Measurements from ENCODE around the genes PUS10 and B3GNT2.

- PRO-cap = no peak
Measured at GRCh38 chr2:60306243-60306917, 247.1 kb downstream of the BCL11A start.

DNA sequence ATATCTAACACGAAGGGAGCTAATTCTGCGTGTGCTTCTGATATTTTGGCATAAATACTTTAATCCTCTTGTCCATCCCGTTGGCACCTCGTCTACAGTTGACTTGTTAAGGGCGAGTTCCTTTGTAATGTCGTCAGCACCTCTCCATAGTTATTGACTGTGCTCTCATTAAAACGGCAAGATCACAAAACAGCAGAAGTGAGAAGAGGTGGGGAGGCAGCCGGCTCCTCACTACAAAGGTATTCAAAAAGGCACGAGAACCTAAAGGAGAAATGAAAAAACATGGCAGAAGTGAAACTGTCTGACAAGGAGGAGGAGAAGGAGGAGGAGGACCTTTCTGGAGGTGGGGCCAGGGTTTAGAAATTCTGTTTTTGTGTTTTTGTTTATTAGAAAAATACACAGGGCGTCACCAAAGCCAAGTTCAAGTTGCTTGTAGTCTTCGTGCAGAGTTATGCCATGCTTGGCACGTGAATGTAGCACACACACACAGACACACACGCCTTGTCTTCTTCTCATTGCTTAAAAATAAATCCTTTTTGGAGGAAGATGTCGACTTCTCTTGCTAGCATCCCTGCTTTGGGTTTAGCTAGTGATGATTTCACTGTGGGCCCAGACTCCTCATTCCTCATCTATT is 235.5 kb downstream of the BCL11A start:
- PRO-cap = no peak

- PRO-cap = no peak
Measured at GRCh38 chr2:60551166-60551626, 2.3 kb downstream of the BCL11A start.

GRCh38 chr2:60553007-60553516 is 392 bp downstream of the BCL11A start:
- PRO-cap = no peak

DNA sequence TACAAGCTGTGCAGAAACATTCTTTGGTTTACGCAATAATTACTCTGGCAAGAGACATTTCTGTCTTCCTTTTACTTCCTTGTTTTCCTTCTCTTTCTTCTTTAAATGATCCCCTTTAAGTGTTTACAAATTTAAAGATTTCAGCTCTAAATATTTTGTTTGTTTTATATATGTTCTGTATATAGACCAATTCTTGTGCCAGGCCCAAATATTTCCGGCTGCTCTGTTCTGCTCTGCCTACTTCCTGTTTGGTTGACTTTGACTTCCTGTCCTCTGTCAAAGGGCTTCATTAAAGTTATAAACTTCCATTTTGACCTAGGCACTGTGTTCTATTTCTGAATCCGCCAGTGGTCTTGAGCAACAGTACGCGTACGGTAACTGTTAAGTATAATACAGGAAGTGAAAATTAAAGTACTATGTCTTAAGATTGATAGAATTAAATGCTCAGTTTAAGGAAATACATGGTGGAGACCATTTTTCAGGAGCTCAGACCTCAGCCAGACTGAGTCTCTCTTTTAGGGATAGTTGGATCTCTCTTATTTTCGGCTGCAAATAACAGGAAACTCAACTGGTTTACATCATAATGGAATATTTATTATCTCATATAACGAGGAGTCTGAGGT is 13.5 kb upstream of the REL start:
- PRO-cap = no peak

DNA sequence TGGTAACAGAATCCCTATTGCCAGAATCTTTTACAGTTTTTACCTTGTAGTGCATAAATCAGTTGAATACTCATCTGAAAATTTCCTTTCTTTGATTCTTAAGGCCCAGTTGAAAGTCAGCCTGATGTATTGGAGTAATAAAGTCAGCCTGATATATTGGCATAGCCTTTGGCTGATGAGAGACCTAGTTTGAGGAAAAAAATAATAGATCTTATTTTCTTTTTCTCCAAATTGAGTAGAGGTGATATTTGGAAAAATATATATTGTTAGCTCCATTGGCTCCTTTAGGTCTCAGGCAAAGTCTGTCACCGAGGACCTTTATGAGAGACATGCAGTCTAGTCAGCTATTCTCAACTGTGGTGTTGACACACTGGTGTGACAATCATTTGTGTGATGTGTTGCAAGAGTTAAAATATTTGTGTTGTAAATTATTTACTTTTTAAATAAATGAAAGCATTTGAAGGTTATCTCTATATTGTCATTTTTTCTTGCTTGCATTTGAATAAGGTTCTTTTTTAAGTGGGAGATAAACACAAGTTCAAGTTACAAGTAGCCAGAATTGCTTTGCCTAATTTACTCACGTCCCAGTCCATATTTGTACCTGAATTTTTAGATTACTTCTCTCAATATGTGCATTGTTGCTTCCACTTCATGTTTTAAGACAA is 4.2 kb downstream of the REL start:
- PRO-cap = no peak

GRCh38 chr2:61012206-61012645 is 5.3 kb upstream of the PEX13 start:
- PRO-cap = no peak

DNA sequence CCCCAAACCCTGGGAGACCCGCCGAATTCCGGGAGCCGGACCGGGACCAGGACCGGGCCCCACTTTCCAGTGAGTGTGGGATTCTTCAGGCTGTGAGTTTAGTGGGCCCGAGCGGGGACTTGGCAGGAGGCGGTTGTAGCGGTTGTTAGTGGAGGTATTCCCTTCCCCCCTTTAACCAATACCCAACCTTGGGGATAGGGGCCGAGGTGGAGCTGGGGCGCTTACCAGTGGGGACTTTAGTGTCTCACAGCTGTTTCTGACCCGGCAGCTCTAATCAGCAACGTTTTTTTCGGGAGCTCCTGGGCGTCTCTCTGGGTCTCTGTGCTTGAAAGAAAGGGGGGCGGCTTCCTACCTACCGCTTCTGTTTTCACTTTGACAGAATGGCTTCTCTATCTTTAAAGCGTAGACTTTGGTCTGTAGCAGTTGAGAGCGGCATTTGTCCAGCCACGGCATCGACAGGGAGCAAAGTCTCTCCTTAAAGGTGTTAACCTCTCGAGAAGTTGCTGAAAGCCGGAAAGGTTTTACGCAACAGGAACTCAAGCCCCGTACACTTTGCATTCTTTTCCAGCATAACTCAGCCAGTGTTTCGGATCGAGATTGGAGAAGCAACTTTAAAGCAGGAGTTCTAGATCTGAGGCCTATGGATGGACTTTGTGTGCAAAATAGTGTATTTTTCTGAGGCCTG is at the start of gene PUS10:
PUS10 (minus strand) TSS at position 473 of the 685 bp plus-strand sequence.
- PRO-cap = no peak

DNA sequence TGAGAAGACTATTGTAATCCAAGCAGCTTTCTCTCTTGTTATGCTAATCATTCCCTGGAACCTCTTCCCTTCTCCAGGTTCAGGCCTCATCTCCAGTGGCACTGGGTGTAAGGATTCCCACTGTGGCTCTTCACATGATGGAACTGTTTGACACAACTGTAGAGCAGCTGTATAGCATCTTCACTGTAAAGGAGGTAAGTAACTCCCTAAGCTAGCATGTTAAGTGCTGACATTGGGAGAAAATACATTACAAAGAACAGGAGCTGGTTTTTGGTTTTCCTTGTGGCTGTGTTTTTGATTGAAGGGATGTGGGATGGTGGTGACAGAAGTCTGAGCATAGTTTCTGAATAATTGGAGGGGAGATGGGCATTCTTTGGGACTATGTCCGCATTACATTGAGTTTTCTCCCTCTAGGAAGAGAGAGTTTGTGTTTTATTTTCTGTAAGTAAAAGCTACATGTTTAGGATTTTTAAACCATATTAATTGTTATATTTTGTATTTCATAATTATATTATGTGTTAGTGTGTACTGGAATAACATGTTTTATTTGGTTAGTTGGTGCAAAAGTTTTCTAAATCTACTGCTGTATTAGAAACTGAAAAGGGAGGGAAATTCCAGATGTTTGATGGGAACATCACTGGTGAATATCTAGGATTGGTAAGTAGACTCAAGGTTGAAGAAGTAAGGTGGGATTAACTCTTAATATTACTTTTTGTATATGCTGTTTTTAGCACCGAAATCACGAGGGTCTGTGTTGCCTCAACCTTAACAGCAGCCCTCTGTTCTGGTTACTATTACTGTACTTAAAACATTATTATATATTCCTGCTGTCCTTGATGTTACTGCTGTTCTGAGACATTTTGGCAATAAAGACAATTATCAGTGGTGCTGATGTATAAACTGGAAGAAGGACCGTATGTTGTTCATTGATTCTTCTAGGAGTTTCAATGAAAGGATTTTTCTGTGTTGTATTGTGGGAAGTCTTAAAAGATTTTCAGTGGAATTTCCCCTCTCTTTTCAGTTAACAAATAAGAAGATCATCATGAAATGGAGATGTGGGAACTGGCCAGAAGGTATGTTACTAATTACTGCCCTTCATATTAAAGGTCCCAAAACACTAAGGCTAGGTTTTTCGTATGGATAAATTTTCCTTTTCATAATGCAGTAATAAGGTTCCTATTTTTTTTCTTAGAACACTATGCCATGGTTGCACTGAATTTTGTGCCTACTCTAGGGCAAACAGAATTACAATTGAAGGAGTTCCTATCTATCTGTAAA is 23.9 kb downstream of the C2orf74 start:
- PRO-cap = no peak

DNA sequence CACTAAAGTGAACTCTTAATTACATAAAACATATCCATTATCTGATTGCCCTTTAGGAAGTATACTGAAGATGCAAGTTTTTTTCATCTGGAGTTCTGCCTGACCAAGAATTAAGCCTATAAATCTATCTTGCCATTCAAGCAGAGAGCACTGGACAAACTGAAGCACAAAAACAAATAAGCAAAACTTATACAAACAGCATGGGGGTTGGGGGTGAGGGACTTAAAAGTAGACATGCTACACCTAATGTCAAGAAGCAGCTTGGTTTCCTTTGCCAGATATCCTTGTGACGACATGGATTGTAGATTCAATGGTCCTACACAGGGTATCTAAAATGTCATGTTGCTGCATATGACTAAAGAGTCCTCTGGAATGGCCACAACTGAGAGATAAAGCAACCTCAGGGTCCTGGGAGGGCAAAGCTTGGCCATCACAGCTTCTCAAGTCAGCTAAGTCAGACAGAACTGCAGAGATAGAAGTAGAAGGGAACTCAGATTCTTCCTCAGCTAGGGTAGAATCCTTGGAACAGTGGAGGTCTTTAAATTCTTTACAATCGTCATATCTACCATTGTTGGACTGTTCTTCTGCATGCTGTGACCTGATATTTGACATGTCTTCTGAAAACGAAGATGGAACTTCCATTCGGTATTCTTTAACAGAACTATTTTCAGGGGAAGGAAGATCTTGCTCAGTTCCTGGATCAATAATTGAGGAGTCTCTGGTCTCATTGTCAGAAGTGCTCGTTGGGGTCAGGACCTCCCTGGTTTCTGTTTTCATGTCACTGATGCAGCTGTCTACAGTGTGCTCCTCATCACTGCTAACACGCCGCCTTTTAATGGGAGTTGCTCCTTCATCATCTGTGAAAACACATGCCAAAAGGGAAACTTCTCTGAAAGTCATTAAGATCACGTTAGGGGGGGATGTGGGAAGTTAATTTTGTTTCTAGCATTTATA is 26.1 kb downstream of the C2orf74 start:
- PRO-cap = no peak

DNA sequence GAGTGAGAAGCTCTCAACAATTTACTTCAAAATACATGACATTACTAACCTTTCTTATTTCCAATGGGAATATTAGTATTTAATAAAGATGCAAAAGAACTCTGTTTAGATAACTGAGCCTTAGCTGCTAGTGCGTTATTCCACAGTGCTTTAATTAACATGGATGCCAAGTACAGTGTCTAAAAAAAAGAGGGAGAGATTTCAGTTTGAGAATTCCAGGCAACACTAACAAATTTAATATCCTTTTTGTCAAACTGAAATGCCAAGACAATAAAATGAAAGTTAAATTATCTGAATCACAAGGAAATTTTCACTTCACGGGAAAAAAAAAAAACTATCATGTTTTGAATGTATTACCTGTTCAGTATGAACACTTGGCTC is 120.7 kb downstream of the USP34 start:
- PRO-cap = no peak

DNA sequence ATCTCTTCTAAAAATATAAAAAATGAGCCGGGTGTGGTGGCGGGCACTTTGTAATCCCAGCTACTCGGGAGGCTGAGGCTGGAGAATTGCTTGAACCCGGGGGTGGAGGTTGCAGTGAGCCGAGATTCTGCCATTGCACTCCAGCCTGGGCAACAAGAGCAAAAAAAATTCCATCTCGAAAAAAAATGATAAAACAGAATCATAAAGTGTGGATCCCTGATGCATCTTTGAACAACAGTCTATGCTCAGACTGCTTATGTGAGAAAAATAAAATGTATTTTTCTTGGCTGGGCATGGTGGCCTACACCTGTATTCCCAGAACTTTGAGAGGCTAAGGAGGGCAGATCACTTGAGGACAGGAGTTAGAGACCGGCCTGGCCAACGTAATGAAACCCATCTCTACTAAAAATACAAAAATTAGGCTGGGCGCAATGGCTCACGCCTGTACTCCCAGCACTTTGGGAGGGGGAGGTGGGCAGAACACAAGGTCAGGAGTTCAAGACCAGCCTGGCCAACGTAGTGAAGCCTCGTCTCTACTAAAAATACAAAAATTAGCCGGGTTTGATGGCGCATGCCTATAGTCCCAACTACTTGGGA is 3.3 kb upstream of the USP34 start:
- PRO-cap = no peak

GRCh38 chr2:61512701-61513314 is 25.3 kb downstream of the XPO1 start:
- PRO-cap = no peak

GRCh38 chr2:61689849-61690477 is 151.8 kb upstream of the XPO1 start:
- PRO-cap = no peak

DNA sequence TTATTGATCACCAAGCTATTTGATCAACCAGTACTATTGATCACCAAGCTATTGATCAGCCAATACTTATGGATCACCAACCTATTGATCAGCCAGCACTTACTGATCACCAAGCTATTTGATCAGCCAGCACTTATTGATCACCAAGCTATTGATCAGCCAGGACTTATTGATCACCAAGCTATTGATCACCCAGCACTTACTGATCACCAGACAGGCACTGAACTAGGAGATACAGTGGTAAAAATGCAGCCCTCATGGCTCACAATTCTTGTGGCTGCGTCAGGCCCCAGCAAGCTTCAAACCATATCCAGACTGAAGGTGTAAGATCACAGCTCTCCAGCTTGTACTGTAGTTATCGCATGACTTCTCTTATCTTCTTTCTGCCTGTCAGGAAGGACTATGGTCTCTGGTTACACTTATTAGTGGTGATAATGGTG is 18.4 kb upstream of the B3GNT2 start:
- PRO-cap = no peak

DNA sequence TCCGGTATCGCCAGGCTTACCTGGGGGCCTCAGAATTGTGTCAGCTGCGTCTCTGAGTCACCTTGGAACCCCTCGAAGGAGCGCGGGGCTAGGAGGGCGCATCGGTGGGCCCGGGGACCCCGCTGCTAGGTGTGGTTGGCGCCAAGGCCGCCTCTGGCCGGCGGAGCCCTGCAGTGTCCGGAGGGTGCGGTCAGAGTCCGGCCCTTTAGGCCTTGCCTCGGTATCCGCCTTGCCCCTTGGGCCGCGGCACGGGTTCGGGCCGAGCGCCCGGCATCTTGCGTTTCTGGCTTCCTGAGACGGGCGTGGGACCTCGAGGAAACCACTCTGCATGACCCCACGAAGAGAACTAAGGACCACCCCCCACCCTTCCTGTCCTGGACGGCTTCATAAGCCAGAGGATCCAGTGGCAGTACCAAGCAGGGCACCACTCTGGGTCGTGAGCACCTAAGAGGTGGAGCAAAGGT is 764 bp upstream of the B3GNT2 start:
- PRO-cap = no peak

DNA sequence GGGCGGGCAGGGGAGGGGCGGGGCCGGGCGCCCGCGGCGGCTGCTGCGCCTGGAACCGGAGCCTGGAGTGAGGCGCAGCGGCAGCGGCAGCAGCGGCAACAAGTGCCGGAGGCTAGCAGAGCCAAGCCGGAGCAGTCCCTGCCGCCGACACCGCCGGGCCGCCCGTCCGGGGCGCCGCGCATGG is at the start of gene B3GNT2:
B3GNT2 (plus strand) TSS at position 60 of the 184 bp plus-strand sequence.
- PRO-cap = bidirectional peak, plus-strand start at position 70 of the sequence, minus-strand start outside the sequence

DNA sequence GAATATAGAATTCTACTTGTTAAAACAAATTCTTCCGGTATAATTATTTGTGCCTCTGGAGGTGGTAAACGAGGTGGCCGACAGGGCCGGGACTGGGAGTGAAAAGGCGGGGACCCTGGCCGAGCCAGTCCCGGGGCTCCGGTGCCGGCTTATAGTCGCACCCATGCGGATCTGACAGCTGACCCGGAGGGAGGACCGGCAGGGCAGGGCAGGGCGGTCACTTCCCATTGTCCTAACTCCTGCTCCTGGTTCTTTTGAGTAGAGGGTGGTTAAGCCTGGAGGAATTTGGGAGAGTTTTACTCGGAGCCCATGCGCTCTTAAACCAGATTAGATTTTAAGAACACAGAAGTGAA is 1.7 kb downstream of the B3GNT2 start:
- PRO-cap = no peak

DNA sequence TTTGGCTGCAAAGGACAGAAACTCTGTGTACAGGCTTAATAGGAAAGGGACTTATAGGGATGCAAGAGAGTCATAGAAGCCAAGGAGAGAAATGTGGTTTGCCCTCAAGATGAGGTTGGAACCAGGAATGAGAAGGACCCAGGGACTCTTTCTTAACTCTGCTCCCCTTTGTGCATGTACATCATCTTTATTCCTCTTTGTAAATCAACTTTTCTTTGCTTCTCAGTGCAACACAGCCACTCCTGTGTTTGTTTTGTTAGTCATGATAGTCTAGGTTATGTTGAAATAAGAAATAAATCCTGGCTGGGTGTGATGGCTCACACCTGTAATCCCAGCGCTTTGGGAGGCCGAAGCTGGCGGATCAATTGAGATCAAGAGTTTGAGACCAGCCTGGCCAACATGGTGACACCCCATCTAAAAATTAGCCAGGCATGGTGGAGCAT is 72.8 kb upstream of the TMEM17 start:
- PRO-cap = no peak

DNA sequence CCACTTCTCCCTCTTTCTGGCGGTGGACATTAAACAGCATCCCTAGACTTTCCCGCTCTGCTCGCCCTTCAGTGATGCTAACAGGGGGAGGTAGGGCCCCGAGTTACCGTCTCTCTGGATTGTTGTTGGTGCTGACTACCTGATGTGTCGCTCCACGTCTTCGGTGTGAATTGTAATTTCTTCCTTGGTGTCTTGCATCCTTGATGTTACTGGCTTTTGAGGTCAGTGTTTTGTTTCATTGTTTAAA is 944 bp downstream of the EHBP1 start:
- PRO-cap = no peak